SEM (cell line): ENCODE measurements around the genes FAM124B and SCYGR8.

DNA sequence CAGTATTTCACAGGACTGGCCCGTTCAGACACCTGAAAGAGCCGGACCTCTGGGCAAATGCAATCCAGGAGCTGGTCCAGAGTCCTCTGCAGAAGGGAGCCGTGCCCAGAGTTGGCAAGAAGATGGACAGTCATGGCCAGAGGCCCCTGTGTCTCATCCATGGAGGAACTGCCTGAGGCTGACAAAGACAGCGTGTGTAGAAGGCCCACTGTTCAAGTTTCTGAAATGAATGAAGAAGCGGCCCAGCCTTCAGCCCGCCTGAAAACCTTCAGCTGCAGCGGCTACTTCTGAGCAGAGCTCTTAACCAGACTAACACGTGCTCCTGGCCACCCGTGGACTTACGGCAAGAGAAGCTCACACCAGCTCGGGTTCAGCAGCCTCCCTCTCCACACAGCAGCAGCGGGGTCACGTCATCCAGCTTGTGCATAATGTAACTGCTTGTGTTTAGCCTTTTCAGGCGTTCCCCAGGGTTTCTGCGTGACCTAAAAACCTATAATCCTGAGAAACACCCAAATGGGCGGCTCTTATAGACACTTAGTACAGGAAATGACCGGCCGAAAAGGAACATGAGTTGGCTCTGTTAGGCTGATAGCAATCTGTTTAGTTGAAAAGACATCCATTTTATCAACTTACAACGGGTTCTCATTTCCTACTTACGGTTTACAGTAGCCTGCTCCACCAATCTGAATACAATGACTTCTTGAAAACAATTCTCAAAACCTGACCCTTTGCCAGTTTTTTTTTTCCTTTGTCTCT, at the start of gene FAM124B:
Gene FAM124B, minus strand, starts transcription at position 500 of the 756 bp plus-strand sequence.
- PRO-cap, result no peak

GRCh38 chr2:224553939-224554835, 31.0 kb downstream of the CUL3 start:
- PRO-cap, result no peak

DNA sequence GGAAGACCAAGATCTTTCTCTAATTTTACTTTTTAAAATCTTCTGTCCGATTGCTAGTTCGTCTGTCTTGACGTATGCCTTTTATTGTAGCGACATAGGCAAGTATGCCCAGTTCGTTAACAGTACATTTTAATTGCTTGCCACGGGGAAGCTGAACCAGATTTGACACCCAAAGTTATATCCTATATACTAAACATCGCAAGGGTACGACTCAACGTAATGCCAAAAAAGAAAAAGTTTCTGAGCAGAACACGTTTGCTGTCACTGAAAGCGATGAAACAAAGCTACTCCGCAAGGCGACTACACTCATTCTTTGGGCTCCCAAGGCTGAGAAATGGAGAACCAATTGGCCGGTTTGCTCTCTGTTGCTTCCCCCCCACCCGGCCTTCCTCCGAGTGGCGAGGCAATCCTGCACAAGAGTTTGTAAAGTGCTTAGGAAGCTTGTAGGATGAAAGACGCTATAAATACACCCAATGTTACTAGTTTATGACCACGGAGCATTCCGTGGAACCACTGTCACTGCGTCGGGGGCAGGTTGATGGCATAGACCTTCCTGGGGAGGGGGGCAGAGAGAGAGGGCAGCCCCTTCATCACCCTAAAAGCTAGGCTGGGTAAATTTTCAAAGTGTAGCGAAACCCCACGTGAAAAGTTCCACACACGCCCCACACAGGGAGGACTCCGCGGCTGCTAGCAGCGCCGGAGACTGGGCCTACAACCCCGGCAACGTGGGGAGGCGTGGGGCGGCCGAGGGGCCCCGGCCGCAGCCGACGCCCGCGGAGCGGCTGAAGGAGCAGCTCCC, 1.1 kb downstream of the CUL3 start:
- PRO-cap, result no peak

- PRO-cap, result no peak
Measured at GRCh38 chr2:224921961-224922868, 120.1 kb downstream of the DOCK10 start.

DNA sequence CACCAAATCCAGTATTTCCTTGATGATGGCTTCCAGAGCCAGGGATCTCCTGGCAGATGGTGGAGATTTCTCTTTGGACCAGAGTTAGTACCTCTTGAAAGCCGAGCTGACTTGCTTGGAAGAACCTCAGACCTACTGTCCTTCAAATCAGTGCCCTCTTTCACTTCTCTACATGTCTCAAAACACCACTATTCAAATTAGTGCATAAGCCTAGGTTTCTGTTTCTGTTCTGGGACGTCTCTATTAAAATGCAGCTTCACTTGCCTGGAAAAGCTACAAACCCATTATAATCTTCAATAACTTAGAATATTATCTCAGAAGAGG, 84.7 kb downstream of the DOCK10 start:
- PRO-cap, result no peak

DNA sequence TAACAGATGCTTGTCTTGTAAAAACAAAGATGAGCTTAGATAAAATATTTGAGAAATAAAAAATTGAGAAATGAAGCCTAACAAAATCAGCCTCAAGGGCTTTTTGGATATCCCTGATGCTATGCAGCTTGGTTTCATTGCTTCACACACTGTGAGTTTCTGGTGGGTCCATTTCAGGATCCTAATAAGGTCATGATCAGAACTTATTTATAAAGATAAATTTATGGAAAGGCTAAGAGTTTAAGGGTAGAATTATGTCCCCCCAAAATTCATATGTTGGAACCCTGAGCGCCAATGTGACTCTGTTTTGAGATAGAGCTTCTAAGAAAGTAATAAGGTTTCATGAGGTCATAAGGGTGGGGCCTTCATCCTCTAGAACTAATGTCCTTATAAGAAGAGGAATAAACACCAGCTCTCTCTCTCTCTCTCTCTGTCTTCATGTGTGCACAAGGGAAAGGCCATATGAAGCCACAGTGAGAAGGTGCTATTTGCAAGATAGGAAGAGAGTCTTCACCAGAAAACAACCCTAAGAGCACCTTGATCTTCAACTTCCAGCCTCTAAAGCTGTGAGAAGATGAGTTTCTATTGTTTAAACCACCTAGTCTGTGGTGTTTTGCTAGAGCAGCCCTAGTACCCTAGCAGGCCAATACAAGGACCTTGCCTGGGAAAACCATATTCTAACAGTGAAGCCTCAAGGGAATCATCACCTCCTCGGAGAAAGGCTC, 55.9 kb downstream of the DOCK10 start:
- PRO-cap, result no peak

DNA sequence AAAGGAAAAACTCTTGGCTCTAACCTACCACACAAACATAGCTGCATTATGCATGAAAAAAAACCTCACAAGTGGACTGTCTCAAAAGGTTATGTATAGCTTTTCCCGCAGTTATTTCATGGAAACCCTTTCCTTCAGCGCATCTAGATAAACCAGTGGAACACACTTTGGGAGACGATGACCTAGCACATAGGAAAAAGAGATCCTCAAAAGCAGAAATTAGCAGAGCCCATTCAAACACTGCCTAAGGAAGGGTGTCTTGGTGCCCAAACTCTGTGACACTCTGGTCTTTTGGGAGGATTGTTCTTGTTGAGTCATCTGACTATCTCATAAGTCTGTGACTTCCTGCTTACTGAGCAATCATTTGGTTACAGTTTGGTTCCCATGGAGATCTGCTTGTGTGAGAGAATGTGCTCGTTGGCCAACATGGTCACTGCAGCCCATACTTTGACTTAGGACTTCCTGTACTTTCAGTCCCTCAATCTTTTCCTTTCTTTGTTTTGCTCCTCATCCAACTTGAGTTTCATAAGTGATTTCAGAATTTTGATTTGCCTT, 602.8 kb downstream of the NYAP2 start:
- PRO-cap, result no peak

DNA sequence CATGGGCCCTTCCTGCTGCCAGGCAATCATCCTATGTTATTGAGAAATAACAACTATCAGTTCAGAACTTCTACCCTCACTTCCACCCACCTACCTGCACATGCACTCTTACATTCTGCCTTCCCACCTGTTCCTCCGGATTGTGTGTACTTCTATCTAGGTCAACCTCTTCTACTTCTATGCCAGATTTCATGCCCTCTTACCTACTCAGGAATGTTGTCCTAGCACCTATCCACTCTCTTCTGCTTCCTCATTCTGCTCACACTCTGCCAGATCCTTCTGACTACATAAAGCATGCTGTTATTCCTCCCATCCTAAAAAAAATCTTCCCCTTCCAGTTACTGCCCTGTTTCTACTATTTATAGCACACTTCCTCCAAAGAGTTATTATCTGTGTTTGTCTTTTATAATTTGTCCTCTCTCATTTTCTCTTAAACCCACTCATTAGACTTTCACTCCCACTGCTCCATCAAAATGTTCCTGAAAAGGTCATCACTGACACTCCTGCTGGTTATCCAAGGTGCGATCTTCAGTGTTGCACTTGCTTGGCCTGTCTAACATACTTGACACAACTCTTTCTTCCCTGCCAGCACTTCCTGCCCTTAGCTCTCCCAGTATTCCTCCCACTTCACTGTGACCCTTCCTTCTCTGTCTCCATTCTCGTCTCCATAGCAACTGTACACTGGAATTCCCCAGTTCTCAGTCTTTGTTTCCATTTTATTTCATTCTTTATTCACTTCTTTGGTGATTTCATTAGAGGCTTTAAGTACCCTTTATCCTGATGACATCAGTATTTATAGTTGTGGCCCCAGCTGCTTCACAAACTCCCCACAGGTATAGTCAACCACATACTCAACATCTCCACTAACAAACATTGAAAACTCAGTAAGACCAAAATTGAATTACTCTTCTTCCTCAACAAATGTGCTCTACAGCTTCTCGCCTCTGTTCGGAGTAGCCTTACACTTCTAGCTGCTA, 333.2 kb downstream of the IRS1 start:
- PRO-cap, result no peak

DNA sequence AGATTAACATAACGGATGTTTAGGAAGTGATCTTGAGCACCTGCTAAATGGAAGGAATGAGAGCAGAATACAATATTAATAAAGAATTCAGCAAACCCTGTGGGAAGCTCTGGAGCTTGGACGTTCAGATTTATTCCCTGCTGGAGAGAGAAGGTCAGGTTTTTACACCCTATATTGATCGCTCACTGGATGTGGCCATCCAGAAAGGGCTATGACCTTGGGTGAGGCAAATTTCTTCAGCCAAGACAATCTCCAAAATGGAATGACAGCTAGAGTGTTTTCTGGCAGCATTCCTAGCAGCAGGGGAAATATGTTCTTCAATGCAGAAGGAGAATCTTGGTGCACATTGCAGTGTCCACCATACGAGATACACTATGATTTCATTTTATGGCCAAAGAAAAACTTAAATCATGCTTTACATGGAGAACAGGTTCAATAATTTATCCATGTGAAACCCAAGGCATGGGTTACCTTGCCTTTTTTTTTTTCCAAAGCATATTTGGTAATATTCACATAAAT, 288.2 kb downstream of the IRS1 start:
- PRO-cap, result no peak

GRCh38 chr2:226583535-226584178, 216.0 kb downstream of the IRS1 start:
- PRO-cap, result no peak

DNA sequence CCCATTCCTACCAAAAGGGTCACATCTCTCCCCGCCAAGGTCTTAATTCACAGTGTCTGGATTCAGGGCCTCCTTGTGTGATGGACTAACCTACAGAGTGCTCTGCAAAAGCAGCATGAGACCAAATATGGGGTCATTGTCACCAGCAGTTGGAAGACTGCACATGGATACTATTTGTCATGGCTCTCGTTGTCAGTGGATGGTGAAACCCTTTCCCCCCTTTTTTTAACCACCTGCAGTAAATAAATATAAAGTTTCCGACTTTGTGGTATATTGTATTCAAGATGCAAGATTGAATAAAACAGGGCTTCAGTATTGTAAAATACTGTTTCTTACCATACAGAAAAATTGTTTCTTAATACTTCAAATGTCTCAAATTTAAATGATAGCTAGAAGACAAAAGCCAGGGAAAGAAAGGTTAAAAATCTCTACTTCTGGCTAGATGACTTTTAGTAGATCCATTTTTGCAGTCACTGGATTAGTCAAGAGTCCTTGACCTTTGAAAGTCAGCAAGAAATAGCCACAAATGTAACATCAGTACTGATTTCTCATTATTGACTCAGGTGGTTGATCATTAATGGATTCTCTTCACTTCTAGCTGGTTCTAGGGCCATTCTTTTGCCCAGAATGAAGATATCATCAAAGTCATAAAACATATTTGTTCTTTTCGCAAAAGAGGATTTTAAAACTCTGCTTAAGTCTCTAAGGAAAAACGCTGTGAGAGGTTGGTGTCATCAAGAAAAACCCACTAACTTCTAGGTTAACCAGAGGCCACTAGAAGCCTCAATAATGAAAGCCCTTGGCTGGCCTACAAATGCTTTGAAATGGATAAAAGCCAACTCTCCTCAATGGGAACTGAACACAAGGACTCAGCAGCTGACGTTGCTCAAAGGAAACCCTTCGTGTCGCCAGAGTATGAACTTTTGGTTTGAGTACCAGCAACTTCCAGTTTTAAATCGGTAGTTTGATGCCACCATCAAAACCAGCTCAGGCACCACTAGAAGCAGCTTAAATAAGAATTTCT, 66.5 kb downstream of the IRS1 start:
- PRO-cap, result no peak

DNA sequence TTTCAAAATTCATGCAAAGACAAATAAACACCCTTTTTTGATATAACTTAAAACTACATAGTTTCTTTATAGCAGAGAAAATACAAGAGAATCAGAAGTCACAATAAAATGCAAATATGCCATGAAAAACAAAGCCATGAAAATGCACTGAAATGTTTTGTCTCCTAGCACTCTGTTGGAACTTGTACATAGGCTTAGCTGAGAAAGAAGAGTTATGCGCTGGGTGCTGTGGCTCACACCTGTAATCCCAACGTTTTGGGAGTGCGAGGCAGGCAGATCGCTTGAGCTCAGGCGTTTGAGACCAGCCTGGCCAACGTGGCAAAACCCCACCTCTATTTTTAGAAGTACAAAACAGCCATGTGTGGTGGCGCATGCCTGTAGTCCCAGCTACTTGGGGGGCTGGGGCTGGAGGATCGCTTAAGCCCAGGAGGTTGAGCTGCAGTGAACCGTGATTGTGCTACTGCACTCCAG, 39.9 kb downstream of the IRS1 start:
- PRO-cap, result no peak

GRCh38 chr2:226775969-226776539, 23.6 kb downstream of the IRS1 start:
- PRO-cap, result no peak

DNA sequence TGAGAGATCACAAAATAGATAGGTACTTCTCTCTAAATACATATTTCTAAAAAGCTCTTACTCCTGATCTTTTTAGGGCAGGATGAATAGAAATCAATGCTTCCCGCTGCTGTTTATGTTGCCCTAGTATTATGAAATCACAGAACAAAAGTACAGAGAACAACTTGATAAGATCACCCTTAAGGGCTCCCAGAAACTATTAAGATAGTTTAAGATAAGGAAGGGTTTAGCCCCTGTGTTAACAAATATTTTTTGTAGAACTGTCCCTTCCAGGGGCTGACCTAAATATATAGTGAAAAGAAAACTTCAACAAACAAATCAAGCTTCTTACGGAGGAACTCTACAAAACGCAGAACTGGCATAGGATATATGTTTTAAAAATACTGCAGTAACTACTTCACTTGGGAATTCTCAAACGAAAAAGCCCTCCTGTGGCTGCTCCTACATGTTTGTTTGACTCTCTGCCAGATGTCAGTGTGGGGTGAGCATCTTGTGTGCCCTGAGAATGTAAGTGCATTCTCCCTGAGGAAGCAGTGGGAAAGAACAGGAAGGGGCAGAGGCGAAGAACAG, 5.2 kb downstream of the IRS1 start:
- PRO-cap, result no peak

DNA sequence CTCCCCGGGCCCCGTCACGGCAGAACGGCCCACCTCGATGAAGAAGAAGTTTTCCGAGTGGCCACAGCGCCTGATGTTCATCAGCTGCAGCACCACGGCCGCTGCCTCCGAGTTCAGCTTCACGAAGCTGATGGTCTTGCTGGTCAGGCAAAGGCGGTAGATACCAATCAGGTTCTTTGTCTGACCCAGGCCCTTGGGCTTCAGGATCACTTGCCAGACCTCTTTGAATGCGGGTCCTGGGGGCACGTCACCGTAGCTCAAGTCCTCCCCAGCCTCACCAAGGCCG, 1.6 kb downstream of the IRS1 start:
- PRO-cap, result no peak

- PRO-cap, result no peak
Measured at GRCh38 chr2:227479702-227480676, 8.0 kb downstream of the AGFG1 start.

- PRO-cap, result no peak
Measured at GRCh38 chr2:227555982-227557177, 42.3 kb upstream of the SCYGR2 start.

DNA sequence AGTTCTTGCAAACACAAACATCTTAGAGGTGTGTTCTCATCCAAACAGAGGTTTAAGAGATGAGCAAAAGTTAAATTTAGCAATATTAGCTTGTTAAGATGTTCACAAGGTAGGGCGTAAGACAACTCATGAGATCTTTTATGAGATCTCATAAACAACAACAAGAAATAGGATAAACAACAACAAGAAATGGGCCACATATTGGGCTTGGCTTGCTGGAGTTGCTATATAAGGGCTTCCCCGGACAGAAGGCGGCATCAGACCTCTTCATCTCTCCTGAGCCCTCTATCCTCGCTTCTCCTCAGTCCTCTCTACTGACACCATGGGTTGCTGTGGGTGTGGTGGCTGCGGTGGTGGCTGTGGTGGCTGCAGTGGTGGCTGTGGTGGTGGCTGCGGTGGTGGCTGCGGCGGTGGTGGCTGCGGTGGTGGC, at the start of gene SCYGR8:
Gene SCYGR8, plus strand, starts transcription at position 323 of the 430 bp plus-strand sequence.
- PRO-cap, result no peak

DNA sequence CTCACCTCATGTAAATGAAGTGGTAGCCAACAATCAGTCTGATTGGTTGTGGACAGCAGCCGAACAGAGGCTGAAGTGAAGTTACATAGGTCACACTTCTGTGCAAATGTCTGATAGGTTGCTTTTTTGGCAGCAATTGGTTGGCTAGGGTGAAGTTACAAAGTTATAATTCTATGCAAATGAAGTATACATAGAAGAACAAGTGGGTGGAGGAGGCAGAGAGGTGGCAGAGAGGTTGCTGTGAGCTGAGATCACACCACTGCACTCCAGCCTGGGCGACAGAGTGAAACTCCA, 6.1 kb downstream of the SCYGR8 start:
- PRO-cap, result no peak

GRCh38 chr2:229057919-229058450, 213.1 kb downstream of the PID1 start:
- PRO-cap, result no peak